ENCODE measurements around a stretch of chr2.

GRCh38 chr2:54531416-54531932 is 75.3 kb downstream of the SPTBN1 start:
- PRO-cap, 2 experiments = no peak in any of the 2 experiments
- RAMPAGE, long total RNA, 5 experiments = no peak in any of the 5 experiments

- PRO-cap, 2 experiments = no peak in any of the 2 experiments
- RAMPAGE, long total RNA, 5 experiments = no peak in any of the 5 experiments
Measured at GRCh38 chr2:54558934-54559357, 102.8 kb downstream of the SPTBN1 start.

- PRO-cap, 2 experiments = no peak in any of the 2 experiments
- RAMPAGE, long total RNA, 5 experiments = no peak in any of the 5 experiments
Measured at GRCh38 chr2:54584380-54584754, 128.2 kb downstream of the SPTBN1 start.

- PRO-cap, 2 experiments = peak in 1 of 2 experiments; most common minus-strand start chr2:54596211 (in 1)
- RAMPAGE, long total RNA, 5 experiments = no peak in any of the 5 experiments
Measured at GRCh38 chr2:54595978-54597086, 127.1 kb upstream of the EML6 start.

DNA sequence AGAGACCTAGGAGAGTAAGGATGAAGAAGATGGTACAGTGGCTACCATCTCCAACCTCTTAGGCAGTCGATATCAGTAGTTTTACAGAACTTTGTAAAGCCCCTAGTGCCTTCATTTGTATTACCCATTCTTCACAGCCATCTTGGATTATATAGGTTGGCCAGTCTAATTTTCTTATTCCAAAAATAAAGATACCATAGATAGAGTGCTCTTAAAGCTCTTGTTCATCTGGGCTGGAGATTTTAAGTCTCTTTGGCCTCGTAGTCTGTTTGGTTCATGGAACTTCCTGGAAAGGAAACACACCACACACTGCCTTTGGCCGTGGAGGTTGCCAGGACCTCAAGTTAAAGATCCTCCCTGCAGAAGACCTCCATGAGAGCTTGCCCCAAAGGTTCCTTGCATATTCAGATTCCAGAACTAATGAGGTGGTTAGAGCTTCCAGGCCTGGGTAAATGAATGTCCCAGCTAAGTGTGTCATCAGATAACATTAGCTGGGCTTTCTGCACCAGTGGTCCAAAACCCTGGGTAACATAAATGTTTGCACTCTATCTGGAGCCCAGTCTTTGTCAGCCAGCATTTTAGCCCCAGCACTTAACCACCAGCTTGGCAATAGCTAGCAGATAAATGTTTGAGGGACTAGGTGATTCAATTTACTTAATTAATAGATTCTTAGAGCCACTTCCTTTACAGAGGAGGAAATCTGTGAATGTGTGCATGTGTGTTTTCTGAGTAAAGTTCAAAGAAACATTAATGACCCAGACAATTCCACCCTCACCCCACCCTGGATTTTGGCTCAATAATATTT is 122.2 kb upstream of the EML6 start:
- PRO-cap, 2 experiments = no peak in any of the 2 experiments
- RAMPAGE, long total RNA, 5 experiments = no peak in any of the 5 experiments

DNA sequence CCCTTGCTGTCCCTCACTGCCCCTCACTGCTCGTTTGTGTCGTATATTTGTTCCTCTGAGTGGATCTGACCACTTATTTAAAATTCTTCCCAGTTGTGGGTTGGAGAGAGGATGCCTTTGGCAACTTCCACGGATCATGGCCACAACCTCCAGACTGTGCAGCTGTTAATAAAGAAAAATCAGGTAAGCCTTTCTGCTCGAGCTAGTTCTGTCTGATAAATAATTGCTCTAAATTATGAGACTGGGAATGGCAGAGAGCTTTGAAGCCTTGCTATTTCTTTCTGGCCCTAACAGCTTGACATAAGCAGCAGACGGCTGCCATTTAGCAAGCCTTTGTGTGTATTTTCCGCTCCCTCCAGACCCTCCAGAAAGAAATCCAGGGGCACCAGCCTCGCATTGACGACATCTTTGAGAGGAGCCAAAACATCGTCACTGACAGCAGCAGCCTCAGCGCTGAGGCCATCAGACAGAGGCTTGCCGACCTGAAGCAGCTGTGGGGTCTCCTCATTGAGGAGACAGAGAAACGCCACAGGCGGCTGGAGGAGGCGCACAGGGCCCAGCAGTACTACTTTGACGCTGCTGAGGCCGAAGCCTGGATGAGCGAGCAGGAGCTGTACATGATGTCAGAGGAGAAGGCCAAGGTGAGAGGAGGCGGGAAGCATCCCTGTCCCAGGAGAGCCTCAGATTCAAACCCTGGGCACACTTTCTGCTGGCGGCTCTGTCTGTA is 77.5 kb upstream of the EML6 start:
- PRO-cap, 2 experiments = no peak in any of the 2 experiments
- RAMPAGE, long total RNA, 5 experiments = no peak in any of the 5 experiments

DNA sequence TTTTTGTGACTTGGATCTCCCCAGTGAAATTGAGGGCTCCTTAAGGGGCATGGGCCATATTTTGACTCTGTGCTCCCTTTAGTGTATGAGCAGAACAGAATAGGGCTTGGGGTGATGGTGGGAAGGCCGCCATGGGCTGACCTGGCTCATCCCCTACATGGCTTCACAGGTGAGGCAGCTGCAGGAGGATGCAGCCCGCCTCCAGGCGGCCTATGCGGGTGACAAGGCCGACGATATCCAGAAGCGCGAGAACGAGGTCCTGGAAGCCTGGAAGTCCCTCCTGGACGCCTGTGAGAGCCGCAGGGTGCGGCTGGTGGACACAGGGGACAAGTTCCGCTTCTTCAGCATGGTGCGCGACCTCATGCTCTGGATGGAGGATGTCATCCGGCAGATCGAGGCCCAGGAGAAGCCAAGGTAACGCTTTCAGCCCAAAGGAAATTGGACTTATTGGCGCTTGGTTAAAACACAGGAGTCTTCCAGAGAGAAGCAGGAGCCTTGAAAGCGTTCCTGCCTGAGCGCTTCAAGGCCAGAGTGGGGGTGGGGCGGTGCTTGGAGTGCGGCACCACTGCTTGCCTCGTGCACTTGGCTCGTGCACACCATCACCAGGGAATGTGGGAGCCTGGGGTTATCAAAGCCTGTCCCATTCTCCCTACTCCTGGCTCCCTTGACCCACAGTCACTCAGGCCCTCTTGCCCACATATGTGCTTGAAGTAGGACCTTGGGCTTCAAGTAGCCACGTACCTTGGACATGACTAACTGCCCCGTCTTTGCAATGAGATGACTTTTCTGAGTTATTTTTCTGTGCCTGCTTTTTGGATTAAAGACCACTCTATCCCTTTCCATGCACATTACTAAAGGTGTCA is 69.8 kb upstream of the EML6 start:
- PRO-cap, 2 experiments = no peak in any of the 2 experiments
- RAMPAGE, long total RNA, 5 experiments = no peak in any of the 5 experiments

GRCh38 chr2:54671878-54672261 is 51.6 kb upstream of the EML6 start:
- PRO-cap, 2 experiments = no peak in any of the 2 experiments
- RAMPAGE, long total RNA, 5 experiments = no peak in any of the 5 experiments

GRCh38 chr2:54708351-54709031 is 15.0 kb upstream of the EML6 start:
- PRO-cap, 2 experiments = no peak in any of the 2 experiments
- RAMPAGE, long total RNA, 5 experiments = no peak in any of the 5 experiments

DNA sequence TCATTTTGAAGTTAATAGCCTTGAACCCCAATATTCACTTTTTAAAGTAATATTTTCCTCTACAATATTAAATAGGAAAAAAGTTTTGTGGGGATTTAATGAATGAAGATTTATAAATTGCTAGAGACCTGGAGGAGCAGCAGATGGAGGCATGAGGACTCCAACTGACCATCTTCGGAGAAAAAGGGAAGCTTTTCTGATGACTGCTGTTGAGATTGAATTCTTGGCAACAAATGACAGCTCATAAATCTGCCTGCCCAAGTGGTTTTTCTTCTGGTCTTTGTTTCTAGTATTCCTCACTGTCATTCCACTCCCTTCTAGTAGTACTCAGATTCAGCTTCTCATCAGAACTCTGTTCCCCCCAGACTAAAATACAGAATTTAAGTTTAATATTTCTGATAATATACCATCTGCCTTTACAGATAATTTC is 157.0 kb downstream of the EML6 start:
- PRO-cap, 2 experiments = no peak in any of the 2 experiments
- RAMPAGE, long total RNA, 5 experiments = no peak in any of the 5 experiments

GRCh38 chr2:55120455-55121291 is 70.4 kb upstream of the RTN4 start:
- PRO-cap, 2 experiments = peak in 1 of 2 experiments; most common plus-strand start chr2:55120837 (in 1)
- RAMPAGE, long total RNA, 5 experiments = no peak in any of the 5 experiments

DNA sequence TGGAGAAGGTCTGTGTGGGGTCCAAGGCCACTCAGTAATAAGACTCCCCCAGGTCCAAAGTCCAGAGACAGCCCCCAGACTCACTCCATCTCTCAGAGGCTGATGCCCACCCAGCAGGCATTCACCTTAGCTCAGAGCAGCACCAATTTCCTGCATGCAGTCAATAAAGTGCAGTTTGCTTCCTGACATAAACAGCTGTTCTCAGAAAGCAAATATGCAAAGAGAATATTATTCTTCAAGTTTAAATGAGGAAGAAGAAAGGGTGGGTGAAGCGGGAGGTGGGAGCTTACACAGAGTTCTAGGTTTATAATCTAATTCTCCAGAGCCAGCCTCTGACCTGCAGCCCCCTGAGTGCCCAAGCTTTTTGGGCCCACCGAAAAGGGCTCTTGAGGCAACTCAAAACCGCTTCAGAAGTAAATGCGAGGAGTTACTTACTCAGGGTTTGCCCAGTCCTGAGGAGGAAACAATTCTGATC is 84.2 kb upstream of the RTN4 start:
- PRO-cap, 2 experiments = no peak in any of the 2 experiments
- RAMPAGE, long total RNA, 5 experiments = no peak in any of the 5 experiments

- PRO-cap, 2 experiments = no peak in any of the 2 experiments
- RAMPAGE, long total RNA, 5 experiments = no peak in any of the 5 experiments
Measured at GRCh38 chr2:55136166-55136600, 85.9 kb upstream of the RTN4 start.

- PRO-cap, 2 experiments = no peak in any of the 2 experiments
- RAMPAGE, long total RNA, 5 experiments = no peak in any of the 5 experiments
Measured at GRCh38 chr2:55500183-55500481, 19.4 kb upstream of the CFAP36 start.

GRCh38 chr2:55618610-55619273 is 1.3 kb upstream of the PPP4R3B start:
- PRO-cap, 2 experiments = peak in 2 of 2 experiments; most common plus-strand start chr2:55618858 (in 1); most common minus-strand start chr2:55618870 (in 1)
- RAMPAGE, long total RNA, 5 experiments = no peak in any of the 5 experiments

DNA sequence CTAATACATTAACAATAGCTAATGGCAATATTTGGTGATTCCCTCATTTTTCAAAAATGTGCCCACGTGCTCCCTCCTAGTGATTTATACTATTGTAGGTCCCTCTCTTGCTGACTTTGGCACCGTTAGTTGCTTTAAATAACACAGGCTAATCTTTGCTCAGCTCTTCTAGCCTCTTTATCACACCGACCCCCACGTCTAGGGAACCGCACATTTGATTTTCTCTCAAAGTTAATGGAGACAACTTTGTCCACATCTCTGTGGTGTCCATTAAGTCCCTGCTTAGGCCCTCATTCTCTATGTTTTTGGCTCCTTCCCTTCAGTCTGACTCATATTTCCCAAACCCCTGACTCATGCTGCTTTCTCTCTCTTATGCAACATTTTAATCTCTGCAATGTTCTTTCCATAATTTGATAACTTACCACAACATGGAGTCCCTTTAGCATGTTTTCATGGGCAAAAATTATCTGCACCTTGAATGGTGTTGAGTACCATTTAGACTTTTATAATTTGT is 38.0 kb downstream of the EFEMP1 start:
- PRO-cap, 2 experiments = peak in 2 of 2 experiments; most common plus-strand start position 408 of the sequence (in 1); most common minus-strand start position 284 of the sequence (in 2)
- RAMPAGE, long total RNA, 5 experiments = no peak in any of the 5 experiments

- PRO-cap, 2 experiments = peak in 1 of 2 experiments; most common minus-strand start chr2:56009216 (in 1)
- RAMPAGE, long total RNA, 5 experiments = no peak in any of the 5 experiments
Measured at GRCh38 chr2:56009096-56009521, 85.5 kb upstream of the EFEMP1 start.

DNA sequence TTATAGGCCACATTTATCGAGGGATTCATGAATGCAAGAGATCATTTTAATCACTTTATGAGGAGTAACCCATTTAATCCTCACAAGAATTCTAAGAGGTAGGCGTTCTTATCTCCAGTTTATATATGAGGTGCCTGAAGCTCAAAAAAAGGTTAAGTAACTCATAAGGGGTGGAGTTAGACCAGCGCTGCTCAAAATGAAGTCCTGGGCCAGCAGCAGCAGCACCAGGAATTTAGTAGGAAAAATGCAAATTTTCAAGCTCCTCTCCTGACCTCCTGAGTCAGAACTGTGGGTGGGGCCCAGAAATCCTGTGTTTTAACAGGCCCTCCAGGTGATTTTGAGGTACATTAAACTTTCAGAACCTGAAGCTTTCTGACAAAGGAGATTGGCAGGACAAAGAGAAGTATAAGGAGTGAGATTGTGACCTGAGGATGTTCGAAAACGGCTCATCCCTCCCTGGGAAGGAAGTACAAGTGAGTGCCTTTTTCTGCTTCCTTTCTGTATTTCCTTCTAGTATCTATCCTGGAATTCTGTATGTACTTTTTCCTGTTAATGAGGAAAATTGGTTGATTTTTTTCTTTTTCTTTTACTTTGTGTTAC is 66.0 kb upstream of the CCDC85A start:
- PRO-cap, 2 experiments = no peak in any of the 2 experiments
- RAMPAGE, long total RNA, 5 experiments = no peak in any of the 5 experiments

- PRO-cap, 2 experiments = peak in 2 of 2 experiments; most common plus-strand start chr2:56185391 (in 1); most common minus-strand start chr2:56185312 (in 1)
- RAMPAGE, long total RNA, 5 experiments = start-site peak on the minus strand in 1 of 5 experiments, at chr2:56185241-56185362 at its widest, 14 reads per replicate
Measured at GRCh38 chr2:56185190-56185618, 1.4 kb downstream of the CCDC85A start.

DNA sequence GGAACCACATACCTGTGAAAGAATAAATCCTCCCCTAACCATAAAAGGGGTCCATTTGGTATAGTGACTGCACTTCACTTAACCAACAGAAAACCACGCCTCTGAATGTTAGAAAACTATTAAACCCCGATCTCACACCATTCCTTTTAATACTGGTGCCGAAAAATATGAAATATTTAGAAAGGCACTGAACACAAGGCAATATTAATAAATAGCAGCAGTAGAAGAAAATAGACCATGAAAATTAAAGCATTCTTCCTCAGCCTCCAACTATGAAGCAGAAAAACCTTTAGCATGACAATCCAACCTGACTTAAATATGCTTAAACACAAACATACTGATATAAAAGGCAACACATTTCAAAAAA is 700.3 kb upstream of the VRK2 start:
- PRO-cap, 2 experiments = no peak in any of the 2 experiments
- RAMPAGE, long total RNA, 5 experiments = no peak in any of the 5 experiments